Camera-type eye (tissue), 1 donor: ENCODE measurements around the gene C16orf74.

DNA sequence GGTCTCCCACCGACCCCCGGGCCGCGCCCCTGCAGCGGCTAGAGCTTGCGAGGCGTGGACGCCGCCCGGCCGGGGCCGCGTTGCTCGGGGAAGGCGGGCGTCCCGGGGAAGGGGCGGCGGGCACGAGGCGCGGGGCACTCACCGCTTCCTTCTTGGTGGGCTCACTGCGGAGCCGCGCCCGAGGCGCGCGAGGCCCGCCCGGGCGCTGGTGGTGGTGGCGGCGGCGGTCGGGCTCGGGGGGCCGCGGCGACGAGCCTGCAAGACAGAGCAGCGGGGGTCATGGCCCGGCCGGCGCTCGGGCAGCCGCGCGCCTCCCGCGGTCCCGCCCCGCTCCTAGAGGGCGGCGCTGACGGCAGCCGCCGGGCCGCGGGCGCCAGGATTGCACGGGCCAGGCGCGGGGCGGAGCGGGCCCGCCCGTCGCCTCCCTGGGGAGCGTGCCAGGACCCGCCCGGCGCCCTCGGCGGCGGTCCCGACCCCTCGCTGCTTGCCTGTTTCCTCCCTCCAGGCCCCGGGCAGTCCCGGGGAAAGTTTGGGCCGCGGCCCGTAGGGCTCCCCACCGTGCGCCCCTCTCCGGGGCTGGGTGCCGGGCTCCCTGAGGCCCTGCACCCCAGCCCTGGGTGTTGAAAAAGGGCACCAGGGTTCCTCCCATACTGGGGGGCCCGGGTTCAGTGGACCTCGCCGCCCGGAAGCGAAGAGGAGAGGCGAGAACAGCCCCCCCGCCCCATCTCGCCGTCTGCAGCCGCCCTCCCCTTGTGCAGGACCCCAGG, at the start of gene C16orf74:
C16orf74 (minus strand) TSS at position 313 of the 767 bp plus-strand sequence.
- RAMPAGE, long total RNA, result no peak

DNA sequence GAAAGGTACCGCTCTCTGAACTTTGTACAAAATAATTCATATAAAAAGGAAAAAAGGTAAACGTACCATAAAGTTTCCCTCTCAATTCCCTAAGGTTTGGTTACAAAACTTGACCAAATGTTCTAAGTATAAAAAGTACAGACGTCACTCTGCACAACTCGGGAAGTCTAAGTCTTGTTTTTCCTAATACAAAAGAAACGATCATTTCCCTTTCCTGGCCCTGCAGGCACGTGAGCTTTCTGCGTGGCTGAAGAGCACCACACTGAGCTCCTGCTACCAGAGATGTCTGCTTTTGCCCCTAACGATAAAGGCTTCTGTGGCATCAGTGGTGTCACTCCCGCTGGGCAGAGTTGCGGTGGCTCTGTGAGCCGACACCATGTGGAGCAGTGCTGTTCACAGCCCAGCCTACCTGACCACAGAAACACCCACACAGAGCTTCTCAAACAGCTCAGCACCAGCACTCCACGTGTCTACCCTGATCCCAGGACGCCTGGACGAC, 20.5 kb downstream of the EMC8 start:
- RAMPAGE, long total RNA, result no peak

- RAMPAGE, long total RNA, result no peak
Observed at GRCh38 chr16:85804679-85805537, 5.4 kb downstream of the COX4I1 start.

DNA sequence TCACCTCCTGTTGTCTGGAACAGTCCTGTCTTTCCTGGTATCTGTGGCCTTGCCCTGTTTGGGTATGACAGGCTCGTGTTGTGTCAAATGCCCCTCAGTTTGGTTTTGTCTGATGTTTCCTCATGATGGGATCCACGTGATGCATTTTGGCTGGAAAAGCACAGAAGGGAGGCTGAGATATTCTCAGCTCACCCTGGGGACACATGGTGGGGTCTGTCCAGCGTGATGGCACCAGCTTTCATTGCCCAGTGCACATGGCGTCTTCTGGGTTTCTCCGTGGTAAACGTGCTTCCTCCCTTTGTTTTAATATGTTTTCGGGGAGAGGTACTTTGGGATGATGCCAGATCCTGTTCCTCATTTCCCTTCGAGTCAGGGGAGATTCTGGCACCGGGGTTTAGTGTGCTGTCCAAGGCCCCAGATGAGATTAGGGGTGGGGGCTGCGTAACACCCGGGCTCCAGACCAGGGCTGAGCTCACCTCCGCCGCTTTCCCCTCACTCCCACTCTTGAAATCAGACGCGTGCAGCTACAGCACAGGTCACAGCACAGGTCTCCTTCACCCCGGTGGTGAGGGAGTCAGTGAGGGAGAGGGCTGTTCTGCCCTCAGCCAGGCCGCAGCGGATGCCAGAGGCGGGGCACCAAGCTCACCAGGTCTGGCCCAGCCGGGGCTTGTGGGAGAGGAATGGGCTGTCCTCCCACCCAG, 33.8 kb downstream of the COX4I1 start:
- RAMPAGE, long total RNA, result no peak

DNA sequence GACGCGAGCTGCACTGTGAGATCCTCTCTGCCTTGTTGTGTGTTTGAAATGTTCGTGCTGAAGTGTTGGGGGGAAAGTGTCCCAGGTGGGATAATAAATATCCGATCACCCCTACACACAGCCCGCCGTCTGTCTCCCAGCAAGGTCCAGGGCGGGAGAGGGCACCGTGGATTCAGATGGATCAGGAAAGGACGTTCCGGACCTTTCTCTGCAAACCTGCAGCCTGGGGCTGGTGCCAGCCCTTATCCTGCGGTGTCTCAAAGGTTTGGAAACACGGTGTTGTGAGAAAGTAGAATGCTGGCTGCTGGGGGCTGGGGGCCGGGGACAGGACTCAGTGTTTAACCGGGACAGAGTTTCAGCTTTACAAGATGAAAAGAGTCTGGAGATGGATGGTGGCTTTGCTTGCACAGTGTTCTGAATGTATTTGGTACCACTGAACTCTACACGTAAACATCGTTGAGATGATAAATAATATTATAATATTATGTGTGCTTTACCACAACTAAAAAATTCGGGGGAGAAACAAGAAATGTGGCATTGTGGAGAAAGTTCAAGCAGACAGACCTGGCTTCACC, 48.9 kb downstream of the COX4I1 start:
- RAMPAGE, long total RNA, result no peak

DNA sequence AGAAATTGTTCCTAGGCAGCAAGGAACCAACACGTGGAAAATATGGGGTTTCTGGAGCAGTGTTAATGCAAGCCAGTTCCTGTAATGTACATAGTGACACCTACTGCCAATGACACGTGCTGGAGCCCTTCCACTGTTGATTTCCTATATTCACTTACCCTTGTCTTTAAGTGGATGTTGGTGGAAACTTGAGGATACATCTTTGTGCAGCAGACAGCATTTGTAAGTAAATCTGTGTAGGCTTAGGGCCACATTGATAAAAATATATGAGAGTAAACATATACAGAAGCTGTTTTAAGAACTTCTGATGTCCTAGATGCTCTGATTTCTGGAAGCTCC, 1.5 kb upstream of the IRF8 start:
- RAMPAGE, long total RNA, result no peak

- RAMPAGE, long total RNA, result no peak
Observed at GRCh38 chr16:85904457-85904750, 5.4 kb downstream of the IRF8 start.

DNA sequence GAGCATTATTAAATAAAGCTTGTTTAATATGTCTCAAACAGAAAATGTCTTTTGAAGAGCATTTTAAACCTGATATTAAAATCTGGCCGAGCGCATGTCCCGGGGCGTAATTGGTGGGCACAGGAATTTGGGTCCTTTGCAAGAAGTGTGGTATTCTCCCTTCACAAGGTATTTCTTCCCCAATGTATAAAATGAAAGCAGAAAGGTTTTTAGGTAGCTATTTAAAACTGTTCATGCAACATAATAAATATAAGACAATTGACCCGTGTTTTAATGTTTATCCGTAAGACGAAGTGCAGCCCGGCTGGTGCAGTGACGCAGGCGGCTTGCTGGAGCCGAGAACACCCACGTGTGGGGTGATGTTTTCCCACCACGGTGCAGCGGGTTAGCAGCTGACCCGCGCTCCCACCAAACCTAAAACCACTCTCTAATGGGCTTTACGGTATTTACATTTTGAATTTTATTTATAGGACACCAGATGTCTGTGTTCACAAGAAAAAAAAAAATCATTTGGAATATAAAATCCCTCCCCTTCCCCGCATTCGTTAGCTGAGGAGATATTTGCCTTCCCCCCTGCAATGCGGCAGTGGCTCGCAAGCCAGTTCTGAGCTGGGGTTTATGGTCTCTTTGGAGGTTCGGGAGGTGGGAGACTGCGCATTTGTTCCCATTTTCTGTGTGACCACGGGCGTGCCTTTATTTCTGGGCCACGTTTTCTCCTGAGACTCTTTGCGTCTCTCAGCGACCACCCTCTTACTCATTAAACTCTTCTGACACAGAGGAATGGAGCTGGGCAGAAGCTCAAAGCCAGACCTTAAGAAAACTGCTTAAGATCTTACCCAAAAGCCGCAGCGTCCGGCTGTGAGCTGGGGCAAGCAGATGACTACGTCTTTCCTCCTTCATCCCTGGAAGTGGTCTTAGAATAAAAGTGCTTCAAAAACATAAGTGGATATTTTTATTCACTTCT, 301.0 kb downstream of the IRF8 start:
- RAMPAGE, long total RNA, result no peak

- RAMPAGE, long total RNA, result no peak
Observed at GRCh38 chr16:86294351-86294994, 215.9 kb upstream of the FOXF1 start.

- RAMPAGE, long total RNA, result no peak
Observed at GRCh38 chr16:86323187-86323561, 187.2 kb upstream of the FOXF1 start.

DNA sequence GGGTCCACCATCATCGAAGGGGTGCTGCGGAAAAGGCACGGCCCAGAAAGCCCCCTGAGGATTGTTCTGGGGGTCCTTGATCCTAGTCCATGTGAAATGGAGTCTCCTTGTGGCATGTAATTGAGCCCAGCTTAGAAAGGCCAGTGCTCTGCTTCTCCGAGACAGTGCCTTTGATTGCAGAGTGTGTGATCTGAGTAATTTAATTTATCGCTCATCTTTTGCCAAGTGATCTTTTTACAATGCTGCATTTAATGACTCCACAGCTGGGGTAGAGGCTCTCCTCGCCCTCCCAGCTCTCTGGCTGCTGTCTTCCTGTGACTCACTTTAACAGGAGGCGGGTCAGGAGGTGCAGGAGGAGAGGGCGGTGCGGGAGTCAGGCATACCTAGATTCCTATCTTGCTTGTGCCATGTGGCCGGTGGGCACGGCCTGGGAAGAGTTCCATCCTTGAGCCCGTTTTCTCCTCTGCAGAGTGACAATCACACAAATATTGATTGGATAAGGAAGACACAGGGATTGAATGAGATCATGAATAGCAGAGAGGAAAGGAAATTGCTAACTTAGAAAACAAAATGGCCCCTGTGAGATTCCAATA, 113.4 kb upstream of the FOXF1 start:
- RAMPAGE, long total RNA, result no peak

GRCh38 chr16:86457530-86458258, 52.6 kb upstream of the FOXF1 start:
- RAMPAGE, long total RNA, result no peak

DNA sequence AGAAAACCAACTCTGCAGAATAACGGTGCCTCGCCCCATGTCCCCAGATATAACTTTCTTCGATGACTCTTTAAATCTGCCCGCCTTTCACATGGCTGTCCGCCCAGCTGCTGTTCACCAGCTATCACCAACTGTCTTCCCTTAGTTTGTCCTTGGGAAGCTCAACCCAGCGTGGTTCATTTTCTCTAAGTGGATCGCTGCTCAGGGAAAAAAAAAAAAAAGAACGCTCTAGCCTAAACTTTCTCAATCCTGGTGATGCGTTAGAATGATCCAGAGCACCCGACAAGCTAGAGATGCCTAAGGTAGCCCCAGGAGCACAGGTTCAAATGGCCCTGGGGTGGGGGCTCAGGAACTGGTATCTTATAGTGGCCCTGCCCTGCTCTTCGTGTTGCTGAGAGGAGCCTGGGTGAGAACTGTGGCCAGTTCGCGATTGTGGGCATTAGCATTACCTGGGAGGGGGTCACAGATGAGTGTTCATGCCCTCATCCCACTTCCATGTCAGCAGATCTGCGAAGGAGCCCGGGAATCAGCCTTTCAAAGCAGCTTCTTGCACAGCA, 43.1 kb upstream of the FOXF1 start:
- RAMPAGE, long total RNA, result no peak

- RAMPAGE, long total RNA, result no peak
Observed at GRCh38 chr16:86501019-86501564, 9.2 kb upstream of the FOXF1 start.

- RAMPAGE, long total RNA, result no peak
Observed at GRCh38 chr16:86507894-86508961, 2.1 kb upstream of the FOXF1 start.

- RAMPAGE, long total RNA, result no peak
Observed at GRCh38 chr16:86575395-86576430, 2.6 kb upstream of the FOXL1 start.

GRCh38 chr16:86586263-86586415, 7.8 kb downstream of the FOXL1 start:
- RAMPAGE, long total RNA, result no peak

GRCh38 chr16:86608041-86608723, 29.8 kb downstream of the FOXL1 start:
- RAMPAGE, long total RNA, result no peak

- RAMPAGE, long total RNA, result no peak
Observed at GRCh38 chr16:86865811-86866706, 287.7 kb downstream of the FOXL1 start.

DNA sequence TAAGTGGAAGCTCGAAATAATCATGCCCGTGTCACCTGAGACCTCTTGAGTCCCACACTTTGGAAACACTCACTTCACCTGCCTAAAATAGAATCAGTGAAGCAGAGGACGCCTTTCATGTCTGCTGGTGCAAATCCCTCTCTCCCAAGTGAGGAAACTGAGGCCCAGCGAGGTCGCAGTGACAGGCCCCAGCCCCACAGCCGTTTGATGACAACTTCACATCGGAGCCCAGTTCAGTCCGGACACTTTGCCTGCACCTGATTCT, 284.6 kb downstream of the C16orf95 start:
- RAMPAGE, long total RNA, result no peak